CMK (cell line): ENCODE measurements around a stretch of chr4.

- RRBS: 79% methylated on average over 4 of the region's 23 CpGs
Observed at GRCh38 chr4:132344801-132345210, 804.3 kb upstream of the PCDH10 start.

- RRBS: no CpG with 5 or more reads among the region's 18 CpGs
Observed at GRCh38 chr4:132818042-132818578, 331.0 kb upstream of the PCDH10 start.

DNA sequence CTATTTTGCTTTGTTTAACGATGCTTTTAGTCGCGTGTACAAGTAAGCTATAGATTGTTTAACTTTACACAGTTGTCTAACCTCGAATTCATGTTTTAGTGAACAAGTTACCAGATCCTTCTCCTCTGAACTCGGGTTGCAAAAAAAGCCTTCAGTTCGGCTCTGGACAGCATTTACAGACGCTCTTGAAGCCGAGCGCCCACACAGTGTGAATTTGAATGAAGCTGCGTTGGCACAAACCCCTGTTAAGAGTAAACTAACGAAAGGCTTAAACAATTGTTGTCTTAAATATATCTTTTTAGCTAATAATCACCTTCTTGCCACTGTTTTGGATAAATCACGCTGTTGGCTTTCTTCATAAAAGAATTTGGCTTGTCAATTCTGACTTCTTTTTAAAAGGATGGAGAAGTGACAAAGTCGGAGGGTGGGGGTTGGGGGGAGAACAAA lies 4.1 kb downstream of the PCDH10 start:
- RRBS: no CpG with 5 or more reads among the region's 13 CpGs

GRCh38 chr4:137545438-137545985 lies 13.2 kb upstream of the PCDH18 start:
- RRBS: no CpG with 5 or more reads among the region's 5 CpGs

- RRBS: no CpG with 5 or more reads among the region's 5 CpGs
Observed at GRCh38 chr4:139082107-139082312, 66.4 kb downstream of the NOCT start.

DNA sequence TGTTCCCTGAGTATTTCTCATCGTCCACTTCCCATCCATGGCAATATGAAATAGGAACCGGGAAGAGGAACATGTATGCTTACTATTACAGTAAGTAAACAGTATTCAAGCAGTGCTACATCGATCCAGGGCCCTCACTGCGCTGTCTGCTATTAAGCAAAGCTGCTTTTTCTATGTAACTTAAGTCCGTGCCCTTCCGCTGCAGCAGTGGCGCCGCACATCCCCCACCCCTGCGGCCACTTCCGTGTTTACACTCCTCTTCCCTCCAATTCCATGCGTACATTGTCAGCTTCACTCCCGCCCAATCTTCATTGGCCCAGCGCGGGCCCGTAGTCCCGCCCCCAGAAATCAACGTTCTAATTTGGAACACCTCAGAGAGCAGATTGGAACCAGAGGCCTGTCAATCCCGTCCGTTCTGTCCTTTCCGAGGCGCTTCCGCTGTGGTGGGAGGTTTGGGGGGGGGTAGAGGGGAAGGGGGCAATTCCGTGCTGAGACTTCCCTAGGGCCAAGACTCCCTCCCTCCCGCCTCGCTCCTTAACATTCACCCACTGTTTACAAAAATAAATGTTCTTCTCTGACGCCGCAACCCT lies 67.2 kb downstream of the NOCT start:
- RRBS: no CpG with 5 or more reads among the region's 27 CpGs

- RRBS: no CpG with 5 or more reads among the region's 5 CpGs
Observed at GRCh38 chr4:139159353-139159991, 17.5 kb downstream of the ELF2 start.

GRCh38 chr4:139343958-139344665 lies 41.8 kb upstream of the NDUFC1 start:
- RRBS: no CpG with 5 or more reads among the region's 3 CpGs

DNA sequence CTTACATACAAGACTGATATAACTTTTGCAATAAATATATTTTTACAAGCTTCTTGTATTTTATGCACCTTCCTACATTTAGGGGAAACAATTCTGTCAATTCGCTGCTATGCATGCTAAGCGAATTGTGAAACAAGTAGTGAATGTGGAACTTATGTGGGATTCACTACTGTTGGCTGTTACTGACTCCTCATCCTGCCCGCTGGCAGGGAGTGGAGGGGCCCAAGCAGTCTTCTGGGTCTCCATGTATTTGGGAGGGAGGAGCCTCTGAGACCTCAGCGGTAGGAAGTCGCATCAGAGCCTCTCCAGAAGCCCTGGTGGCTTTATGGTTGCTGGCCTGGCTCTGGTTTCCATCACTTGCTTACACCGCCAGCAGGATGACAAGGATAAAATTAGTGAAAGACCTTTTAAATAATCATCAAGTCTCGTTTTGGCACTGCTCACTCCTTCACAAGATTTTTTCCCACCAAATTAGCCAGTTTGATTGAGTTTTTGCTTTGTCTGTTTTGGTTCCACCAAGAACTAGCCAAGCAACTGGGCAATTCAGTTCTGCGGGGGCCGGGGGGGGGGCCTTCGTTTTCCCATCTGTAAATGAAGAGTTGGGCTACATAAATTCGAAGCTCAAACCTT lies 3.8 kb upstream of the SETD7 start:
- RRBS: no CpG with 5 or more reads among the region's 11 CpGs

DNA sequence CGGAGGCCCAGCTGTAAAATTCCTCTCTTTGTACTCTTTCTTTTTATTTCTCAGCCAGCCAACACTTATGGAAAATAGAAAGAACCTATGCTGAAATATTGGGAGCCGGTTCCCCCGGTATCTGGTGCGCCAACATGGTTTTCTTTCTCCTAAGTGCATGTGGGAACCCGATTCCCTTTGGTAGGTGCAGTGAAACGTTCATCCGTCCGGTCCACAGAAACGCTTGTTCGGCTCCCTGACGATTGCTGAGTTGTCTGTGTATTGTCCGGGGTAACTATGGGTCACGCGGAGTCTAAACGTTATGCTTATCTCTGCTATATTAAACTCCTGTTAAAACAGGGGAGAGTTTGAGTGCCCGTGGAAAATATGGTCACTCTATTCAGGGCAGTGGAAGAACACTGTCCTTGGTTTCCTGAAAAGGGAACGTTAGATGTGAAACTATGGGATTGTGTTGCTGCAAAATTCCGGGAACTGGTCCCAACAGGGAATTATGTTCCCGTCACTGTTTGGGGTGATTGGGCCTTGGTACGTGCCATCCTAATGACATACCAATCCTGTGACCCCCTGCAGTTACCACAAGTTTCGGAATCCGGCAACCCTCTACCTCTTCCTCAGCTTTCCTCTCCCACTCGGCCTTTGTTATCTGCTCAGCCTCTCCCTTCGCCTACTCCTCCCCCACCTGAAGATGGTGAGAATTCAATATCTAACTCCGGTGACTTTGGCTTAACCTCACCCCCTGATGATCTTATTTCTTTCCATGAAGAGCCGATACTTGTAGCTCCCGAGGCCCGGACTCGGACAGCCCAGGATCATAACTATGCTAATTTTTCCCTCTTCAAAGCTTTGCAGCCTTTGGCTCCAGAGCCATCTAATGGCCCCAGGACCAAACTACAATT lies 32.3 kb upstream of the MGST2 start:
- RRBS: 93% methylated on average over 9 of the region's 29 CpGs

GRCh38 chr4:139646863-139647630 lies 18.6 kb upstream of the MGST2 start:
- RRBS: no CpG with 5 or more reads among the region's 5 CpGs

GRCh38 chr4:139734032-139734661 lies 68.5 kb downstream of the MGST2 start:
- RRBS: no CpG with 5 or more reads among the region's 9 CpGs

- RRBS: no CpG with 5 or more reads among the region's 9 CpGs
Observed at GRCh38 chr4:139762434-139763180, 97.0 kb downstream of the MGST2 start.

DNA sequence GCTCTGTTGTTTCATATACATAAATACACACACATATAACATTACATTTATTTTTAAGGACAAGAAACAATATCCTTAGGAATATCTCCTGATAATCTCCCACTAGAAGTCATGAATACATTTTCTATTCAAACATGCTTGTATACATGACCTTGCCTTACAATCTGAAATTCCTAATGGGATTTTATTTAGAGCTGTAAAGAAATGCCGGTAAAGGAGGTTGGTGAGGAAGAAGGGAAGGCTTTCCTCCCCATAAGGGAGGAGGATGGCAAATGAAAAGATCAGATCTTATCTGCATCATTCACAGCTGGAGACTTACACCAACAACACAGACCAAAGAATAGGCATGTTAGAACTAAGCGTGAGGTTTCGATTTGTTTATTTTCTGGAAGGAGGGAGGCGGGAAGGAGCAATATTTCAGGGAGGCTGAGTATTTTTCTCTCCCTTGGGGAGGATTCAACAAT lies 235.8 kb downstream of the MGST2 start:
- RRBS: no CpG with 5 or more reads among the region's 4 CpGs

GRCh38 chr4:139901840-139902560 lies 236.4 kb downstream of the MGST2 start:
- RRBS: no CpG with 5 or more reads among the region's 15 CpGs

DNA sequence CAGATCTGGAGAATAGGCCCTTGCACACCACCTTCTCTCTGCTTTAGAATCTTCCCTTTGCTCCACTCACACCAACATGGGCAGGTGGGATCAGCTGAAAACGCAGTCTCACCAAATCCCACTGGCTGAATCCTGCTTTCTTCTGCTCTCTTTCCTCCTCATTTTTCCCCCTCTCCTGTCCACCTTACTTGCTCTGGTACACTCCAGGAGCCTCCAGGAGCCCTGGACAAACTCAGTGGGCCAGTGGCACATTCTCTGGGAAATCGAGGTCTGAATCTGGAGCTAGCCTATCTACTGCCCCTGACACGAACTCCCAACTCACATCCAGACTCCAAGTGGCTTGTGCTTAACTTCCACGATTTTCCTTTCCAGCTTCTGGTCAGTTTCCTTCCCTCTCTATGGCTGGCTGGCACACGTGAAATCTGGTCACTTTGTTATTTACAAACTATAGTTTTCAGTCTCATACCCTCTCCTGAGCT lies 233.0 kb downstream of the MAML3 start:
- RRBS: no CpG with 5 or more reads among the region's 5 CpGs

DNA sequence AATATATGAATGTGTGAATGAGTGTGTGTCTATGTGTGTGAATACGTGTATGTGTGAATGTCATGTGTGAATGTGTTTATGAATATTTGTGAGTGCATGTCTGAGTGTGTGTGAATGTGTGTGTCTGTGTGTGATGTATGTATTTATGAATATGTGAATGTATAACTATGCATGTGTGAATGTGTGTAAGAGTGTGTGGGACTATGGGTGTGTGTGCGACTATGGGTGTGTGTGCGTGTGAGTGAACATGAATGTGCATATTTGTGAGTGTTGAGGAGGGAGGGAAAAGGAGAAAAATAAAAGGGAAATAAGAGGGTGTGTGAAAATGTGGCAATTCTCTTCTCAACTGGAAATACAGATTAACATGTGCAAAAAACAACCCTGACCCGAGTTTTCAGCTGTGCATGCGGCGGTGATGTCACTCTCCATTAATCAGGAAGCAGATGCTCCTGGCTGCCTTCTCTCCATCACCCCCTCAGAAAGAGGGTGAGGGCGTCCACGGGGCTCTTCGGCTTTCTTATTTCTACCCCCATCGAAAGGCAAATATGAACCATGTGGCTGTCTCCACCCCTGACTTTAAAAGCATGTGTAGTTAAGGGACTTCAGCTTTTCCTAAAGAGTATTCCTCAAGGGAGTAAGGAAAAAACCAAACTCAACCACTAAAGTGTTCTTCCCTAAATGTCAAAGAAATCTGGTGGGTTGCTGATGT lies 219.8 kb downstream of the MAML3 start:
- RRBS: no CpG with 5 or more reads among the region's 10 CpGs

GRCh38 chr4:140030575-140031222 lies 123.3 kb downstream of the MAML3 start:
- RRBS: no CpG with 5 or more reads among the region's 8 CpGs

- RRBS: no CpG with 5 or more reads among the region's 6 CpGs
Observed at GRCh38 chr4:140096826-140097481, 57.0 kb downstream of the MAML3 start.

- RRBS: no CpG with 5 or more reads among the region's 3 CpGs
Observed at GRCh38 chr4:140257214-140257566, 103.2 kb upstream of the MAML3 start.